ENCODE results near the gene HES1.

GRCh38 chr3:192571136-192571546 is 156.2 kb downstream of the FGF12 start:
- PRO-cap, 7 experiments, result no peak in any of the 7 experiments
- RAMPAGE, long total RNA, 2 experiments, result no peak in any of the 2 experiments

DNA sequence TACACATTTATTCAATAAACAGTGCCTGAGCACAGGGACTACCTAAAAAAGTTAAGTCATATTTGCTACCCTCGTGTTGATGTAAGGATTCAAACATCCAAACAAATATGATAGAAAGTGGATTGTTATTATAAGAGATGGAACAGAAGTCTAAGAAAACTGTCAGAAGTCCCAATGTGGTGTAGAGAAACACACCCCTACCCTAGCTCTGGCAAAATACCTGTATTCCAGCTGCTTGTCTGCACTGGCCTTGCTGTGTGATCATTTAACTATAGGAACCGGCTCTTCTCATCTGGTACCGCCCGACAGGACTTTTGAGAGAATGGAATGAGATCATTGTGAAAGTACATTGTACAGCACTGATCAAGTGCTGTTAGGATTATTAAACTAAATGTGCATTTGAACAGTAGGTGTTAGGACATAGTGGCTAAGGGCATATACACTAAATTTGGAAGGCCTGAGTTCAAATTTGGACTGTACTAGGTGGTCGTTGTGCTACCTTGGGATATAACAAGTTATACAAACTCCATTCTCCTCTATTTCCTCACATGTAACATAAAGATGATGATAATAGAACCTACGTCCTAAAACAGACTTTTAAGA is 1.0 kb upstream of the ATP13A4 start:
- PRO-cap, 7 experiments, result no peak in any of the 7 experiments
- RAMPAGE, long total RNA, 2 experiments, result no peak in any of the 2 experiments

DNA sequence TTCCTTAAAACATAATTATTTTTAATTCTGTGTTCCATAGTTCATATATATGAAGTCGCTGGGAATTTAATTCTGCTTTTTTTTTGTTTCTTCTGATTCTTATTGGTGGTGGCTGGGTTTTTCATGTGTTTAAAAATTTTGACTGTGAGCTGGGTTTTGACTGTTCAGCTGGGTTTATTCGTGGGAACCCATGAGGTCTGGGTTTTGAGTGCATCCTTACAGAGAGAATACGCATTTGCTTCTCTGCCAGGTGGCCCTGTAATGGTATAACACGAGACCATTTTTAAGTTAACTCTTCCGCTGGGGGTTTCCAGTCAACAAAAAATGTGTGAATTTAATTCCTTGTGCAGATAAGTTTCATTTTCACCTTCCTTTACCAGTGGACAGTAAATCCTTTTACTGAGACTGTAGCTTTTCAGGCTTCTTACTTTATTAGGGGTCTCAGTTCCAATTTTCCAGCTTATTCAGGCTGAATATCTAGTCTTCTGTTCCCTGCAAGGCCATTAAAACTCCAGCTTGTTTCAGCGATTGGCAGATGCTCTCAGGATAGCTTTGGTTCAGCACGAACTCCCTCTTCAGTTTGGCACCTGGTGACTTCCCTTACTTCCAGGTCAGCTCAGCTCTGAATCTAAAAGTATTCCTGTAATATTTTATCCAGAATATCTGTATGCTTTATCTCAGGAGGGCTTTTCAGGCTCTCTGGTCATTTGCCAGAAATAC is 149.7 kb downstream of the OPA1 start:
- PRO-cap, 7 experiments, result no peak in any of the 7 experiments
- RAMPAGE, long total RNA, 2 experiments, result no peak in any of the 2 experiments

- PRO-cap, 7 experiments, result no peak in any of the 7 experiments
- RAMPAGE, long total RNA, 2 experiments, result no peak in any of the 2 experiments
Observed at GRCh38 chr3:193777575-193777982, 184.6 kb downstream of the OPA1 start.

DNA sequence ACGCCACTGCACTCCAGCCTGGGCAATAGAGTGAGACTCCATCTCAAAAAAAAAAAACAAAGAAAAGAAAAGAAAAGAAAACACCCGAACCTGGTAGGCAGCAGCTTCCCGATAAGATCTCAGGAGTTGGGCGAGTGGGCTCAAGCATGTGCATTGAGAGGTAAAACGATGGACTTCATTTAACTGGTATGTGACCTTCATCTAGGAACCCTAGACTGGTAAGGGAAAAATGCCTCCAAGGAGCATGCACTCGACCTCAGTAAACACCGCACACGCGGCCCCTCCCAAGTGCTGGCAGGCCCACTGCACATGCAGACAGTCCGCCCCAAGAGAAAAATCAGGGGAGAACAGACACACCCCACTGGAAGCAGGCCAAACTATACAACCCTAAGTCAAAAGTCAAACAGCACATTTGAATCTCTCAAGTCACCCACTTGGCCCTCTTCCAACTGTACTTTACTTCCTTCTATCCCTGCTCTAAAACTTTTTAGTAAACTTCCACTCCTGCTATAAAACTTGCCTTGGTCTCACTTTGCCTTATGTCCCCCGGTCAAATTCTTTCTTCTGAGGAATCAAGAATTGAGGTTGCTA is 250.2 kb upstream of the HES1 start:
- PRO-cap, 7 experiments, result no peak in any of the 7 experiments
- RAMPAGE, long total RNA, 2 experiments, result no peak in any of the 2 experiments

DNA sequence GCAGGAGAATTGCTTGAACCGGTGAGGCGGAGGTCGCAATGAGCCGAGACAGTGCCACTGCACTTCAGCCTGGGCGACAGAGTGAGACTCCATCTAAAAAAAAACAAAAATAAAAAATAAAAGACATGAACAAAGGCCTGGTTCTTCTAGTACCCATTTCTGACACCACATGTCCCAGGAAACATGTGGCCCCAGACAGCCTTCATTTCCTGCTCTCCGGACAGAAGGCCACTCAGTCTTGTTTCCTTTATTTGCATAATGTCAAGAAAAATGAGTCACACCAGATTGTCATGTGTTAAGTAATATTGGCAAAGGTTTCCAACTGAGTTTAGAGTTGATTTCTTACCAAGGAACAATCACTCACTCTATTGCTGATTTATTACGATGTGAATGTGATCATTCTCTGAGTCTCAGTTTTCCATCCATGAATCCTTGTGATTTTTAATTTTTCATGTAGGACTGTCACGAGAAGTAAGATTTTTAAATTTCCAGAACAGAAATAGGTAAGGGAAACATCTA is 130.8 kb upstream of the HES1 start:
- PRO-cap, 7 experiments, result no peak in any of the 7 experiments
- RAMPAGE, long total RNA, 2 experiments, result no peak in any of the 2 experiments

DNA sequence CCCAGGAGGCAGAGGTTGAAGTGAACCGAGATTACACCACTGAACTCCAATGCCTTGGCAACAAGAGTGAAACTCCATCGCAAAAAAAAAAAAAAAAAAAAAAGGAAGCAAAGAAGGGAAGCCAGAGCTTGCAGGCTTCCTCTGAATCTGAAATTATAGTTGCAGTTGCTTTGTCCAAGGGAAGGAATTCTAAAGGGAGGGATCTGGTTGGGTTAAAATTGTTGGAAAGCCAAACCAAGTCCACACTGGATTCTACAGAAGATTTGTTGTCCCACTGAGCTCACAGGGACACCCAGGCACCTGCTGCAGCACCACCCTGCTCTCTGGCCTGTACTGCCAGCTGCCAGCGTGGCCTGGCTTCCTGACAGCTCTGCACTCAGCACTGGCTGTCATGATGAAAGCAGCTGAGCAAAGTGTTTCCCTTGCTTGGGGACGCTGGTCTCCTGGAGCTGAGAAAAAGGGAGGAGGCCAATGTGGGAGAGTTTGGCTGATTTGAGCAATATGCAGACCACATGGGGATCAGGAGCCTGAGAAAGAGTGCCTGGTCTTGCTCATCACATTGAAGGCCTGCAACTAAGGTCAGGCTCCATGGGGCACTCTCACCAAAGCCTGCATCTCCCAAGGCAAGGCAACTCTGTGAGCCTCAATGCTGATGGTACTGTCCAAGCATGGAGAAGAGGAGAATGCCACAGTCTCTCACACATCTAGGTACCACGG is 88.7 kb upstream of the HES1 start:
- PRO-cap, 7 experiments, result no peak in any of the 7 experiments
- RAMPAGE, long total RNA, 2 experiments, result no peak in any of the 2 experiments

DNA sequence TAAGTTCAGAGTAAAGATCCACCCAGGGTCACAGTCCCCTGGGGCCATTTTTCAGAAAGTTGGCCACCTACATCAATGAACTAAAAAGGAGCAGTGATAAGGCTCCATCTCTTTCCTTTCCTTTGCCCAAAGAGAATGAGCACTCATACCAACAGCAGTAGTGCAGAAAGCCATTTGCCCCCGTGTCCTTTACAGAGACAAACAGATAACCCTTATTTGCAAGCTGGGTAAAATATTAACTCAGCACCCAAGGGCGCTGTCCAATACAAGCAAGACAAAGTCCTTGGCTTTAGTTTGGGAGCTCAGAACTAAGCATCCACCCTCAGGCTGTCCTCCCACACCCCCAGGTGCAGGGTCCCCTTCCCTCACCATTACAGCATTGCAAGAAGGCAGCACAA is 34.4 kb upstream of the HES1 start:
- PRO-cap, 7 experiments, result no peak in any of the 7 experiments
- RAMPAGE, long total RNA, 2 experiments, result no peak in any of the 2 experiments

DNA sequence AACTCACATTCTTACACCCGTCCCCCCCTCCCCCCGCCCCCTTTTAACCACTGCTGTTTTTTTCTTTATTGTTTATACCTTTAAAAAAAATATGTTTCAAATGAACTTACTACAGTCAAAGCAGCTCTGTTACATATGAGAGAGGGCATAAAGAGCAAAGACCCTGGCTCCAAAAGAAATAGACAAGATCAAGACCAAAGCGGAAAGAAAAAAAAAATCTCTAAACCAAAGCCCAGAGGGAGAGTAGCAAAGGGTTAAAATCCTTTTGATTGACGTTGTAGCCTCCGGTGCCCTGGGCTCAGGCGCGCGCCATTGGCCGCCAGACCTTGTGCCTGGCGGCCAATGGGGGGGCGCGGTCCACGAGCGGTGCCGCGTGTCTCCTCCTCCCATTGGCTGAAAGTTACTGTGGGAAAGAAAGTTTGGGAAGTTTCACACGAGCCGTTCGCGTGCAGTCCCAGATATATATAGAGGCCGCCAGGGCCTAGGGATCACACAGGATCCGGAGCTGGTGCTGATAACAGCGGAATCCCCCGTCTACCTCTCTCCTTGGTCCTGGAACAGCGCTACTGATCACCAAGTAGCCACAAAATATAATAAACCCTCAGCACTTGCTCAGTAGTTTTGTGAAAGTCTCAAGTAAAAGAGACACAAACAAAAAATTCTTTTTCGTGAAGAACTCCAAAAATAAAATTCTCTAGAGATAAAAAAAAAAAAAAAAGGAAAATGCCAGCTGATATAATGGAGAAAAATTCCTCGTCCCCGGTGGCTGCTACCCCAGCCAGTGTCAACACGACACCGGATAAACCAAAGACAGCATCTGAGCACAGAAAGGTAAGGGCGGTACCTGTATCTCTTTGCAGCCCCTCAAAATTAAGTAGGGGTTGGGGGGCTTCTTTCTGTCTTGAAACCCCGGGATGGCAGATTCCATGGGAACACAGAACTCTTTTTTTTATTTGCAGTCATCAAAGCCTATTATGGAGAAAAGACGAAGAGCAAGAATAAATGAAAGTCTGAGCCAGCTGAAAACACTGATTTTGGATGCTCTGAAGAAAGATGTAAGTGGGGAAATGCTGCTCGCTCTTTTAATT is at the start of gene HES1:
Gene HES1, plus strand, starts transcription at position 491 of the 1,088 bp plus-strand sequence.
- PRO-cap, 7 experiments, result peak in 7 of 7 experiments; most common plus-strand start position 491 of the sequence (in 7); most common minus-strand start position 595 of the sequence (in 1)
- RAMPAGE, long total RNA, 2 experiments, result start-site peak on the plus strand in 1 of 2 experiments, centred at positions 493 to 621 of the sequence, 17 to 214 reads per replicate

GRCh38 chr3:194137394-194137895 is 1.5 kb downstream of the HES1 start:
- PRO-cap, 7 experiments, result peak in 7 of 7 experiments; most common plus-strand start chr3:194137696 (in 5); most common minus-strand start chr3:194137689 (in 4)
- RAMPAGE, long total RNA, 2 experiments, result no peak in any of the 2 experiments

- PRO-cap, 7 experiments, result no peak in any of the 7 experiments
- RAMPAGE, long total RNA, 2 experiments, result no peak in any of the 2 experiments
Observed at GRCh38 chr3:194176650-194177000, 40.7 kb downstream of the HES1 start.

- PRO-cap, 7 experiments, result no peak in any of the 7 experiments
- RAMPAGE, long total RNA, 2 experiments, result no peak in any of the 2 experiments
Observed at GRCh38 chr3:194261465-194261887, 89.7 kb downstream of the CPN2 start.

GRCh38 chr3:194276863-194278255 is 73.8 kb downstream of the CPN2 start:
- PRO-cap, 7 experiments, result peak in 7 of 7 experiments; most common plus-strand start chr3:194278059 (in 5); most common minus-strand start chr3:194277876 (in 7)
- RAMPAGE, long total RNA, 2 experiments, result no peak in any of the 2 experiments

- PRO-cap, 7 experiments, result no peak in any of the 7 experiments
- RAMPAGE, long total RNA, 2 experiments, result no peak in any of the 2 experiments
Observed at GRCh38 chr3:194286658-194287146, 64.4 kb downstream of the CPN2 start.

- PRO-cap, 7 experiments, result no peak in any of the 7 experiments
- RAMPAGE, long total RNA, 2 experiments, result no peak in any of the 2 experiments
Observed at GRCh38 chr3:194609641-194610123, 23.5 kb downstream of the TMEM44 start.

DNA sequence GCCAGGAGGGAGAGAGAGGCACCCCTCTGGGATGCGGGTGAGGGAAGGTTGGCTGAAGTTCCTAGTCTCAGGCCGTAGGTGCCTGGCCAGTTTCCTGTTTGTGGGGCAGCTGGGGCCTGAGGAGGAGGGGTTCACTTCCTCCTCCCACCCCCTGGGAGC is 2.5 kb downstream of the FAM43A start:
- PRO-cap, 7 experiments, result no peak in any of the 7 experiments
- RAMPAGE, long total RNA, 2 experiments, result no peak in any of the 2 experiments

DNA sequence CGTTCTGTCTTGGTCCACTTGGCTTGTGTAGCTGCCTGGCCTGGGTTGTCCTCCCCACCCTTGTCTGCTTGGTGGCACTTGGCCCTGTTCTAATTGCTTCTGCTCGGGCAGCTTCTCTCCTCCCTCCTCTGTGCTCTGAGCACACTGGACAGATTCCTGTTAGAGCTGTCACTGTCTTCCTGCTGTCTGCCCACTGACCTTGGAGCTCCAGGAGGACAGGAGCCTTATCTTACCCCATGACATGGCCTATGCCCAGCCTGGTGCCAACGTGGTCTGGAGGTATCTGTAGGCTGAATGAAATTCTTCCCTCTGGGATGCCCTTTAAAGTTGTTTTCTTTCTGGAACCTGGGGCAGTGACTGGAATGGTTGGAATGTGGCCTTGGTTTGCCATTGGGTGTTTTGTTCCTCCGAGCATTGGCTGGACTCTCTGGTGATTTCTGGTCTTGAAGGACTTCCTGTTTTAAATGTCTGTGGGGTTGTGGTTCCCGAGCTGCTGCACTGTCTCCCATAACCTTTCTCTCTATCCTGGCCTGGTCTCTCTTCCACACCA is 94.1 kb downstream of the FAM43A start:
- PRO-cap, 7 experiments, result no peak in any of the 7 experiments
- RAMPAGE, long total RNA, 2 experiments, result no peak in any of the 2 experiments

- PRO-cap, 7 experiments, result no peak in any of the 7 experiments
- RAMPAGE, long total RNA, 2 experiments, result no peak in any of the 2 experiments
Observed at GRCh38 chr3:195095043-195095478, 175.9 kb downstream of the XXYLT1 start.

GRCh38 chr3:195160278-195161061 is 110.5 kb downstream of the XXYLT1 start:
- PRO-cap, 7 experiments, result no peak in any of the 7 experiments
- RAMPAGE, long total RNA, 2 experiments, result no peak in any of the 2 experiments

DNA sequence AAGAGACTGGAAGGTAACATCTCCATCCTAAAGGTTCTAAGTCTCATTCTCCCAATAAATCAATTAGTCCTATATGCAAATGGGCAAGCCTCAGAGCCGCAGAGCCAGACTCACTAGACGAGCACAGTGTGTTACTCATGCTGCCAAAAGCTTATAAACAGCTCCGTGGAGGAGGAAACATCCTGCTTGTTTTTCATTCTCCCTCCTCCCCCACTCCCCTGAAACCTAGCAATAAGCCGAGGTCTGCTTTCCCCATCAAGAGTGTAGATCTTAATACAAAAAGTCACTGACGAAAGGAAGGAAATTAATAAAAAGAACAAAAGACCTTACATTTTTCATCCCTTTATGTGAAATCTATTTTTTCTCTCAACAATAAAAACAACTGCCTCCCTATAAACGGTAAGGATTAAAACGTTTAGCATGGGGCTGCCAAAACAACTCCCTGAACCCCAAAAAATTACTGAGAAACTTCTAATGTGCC is 88.5 kb downstream of the XXYLT1 start:
- PRO-cap, 7 experiments, result no peak in any of the 7 experiments
- RAMPAGE, long total RNA, 2 experiments, result no peak in any of the 2 experiments